ENCODE measurements around a stretch of chr17.

DNA sequence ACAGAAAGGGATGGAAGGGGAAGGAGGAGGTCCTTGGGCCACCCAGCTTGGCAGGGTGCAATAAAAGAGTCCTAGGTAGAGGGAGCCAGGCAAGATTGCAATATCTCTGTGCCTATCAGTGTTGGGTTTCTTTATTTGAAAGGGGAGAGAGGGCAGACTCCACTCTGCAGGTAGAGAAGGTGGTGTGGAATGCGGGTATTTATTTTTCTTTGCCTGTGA lies 11.5 kb downstream of the RAI1 start:
- RRBS: no CpG with 5 or more reads among the region's 1 CpG

DNA sequence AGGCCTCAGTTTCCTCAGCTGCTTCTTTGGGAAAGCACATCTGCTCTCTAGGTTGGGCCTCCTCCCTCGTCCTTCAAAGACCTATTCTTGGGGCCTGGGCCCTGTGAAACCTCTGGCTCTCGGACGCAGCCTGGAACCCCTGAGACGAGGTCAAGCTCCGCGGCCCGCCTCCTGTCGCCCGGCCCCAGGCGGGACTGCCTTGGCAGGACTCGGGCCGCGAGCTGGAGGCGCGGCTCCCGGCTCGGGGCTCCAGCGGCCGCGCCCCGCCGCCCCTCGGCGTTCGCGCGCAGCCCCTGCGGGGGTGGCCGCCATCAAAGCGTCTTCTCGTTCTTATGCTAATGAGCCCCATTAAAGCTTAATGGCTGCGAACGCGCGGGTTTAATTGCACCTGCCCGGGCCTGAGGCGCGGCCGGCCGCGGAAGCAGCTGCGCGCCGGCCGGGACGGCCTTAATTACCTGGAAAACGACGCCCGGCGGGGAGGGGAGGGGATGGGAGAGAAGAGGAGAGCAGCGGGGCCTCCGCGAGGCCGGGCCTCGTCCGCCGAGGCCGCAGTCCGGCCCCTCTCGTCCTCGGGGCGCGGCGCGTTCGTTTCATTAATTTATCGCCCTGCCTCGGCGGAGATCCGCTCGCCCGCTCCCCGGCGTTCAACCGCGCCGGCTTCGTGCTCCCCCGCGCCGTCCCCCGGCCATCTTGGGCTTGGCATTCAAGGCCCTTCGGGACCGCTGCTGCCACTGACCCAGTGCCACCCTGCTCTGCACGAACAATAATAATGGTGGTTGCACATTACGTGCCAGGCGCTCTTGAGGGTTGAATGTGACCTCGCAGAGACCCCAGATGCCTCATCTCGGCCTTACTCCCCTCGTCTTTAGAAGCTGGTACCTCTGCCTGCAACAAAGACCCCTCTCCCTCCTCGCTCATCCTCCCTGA lies 19.2 kb downstream of the RAI1 start:
- RRBS: 23% methylated on average over 28 of the region's 91 CpGs

- RRBS: 87% methylated on average over 4 of the region's 16 CpGs
Measured at GRCh38 chr17:17746115-17746447, 64.8 kb downstream of the RAI1 start.

- RRBS: no CpG with 5 or more reads among the region's 10 CpGs
Measured at GRCh38 chr17:17837822-17838884, 1.4 kb upstream of the SREBF1 start.

DNA sequence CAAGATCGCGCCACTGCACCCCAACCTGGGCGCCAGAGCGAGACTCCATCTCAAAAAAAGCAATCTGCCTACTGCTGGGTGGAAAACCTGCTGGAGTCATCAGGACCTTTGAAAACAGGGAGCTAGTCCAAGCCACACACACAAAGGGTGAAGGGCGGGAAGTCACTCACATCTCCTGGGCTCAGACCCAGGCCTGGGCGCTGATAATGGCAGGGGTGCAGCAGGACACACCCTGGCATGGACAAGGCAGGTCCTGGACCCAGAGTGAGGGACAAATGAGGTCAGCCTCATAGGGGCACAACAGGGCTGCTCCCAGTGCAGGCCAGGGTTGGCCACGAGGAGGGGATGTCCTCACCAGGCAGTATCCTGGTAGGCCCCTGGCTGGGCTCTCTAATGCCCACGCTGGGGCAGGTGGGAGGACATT lies 23.1 kb upstream of the SREBF1 start:
- RRBS: no CpG with 5 or more reads among the region's 8 CpGs

GRCh38 chr17:17928226-17928641 lies 44.0 kb downstream of the TOM1L2 start:
- RRBS: no CpG with 5 or more reads among the region's 12 CpGs

- RRBS: no CpG with 5 or more reads among the region's 5 CpGs
Measured at GRCh38 chr17:17928767-17929361, 43.3 kb downstream of the TOM1L2 start.

DNA sequence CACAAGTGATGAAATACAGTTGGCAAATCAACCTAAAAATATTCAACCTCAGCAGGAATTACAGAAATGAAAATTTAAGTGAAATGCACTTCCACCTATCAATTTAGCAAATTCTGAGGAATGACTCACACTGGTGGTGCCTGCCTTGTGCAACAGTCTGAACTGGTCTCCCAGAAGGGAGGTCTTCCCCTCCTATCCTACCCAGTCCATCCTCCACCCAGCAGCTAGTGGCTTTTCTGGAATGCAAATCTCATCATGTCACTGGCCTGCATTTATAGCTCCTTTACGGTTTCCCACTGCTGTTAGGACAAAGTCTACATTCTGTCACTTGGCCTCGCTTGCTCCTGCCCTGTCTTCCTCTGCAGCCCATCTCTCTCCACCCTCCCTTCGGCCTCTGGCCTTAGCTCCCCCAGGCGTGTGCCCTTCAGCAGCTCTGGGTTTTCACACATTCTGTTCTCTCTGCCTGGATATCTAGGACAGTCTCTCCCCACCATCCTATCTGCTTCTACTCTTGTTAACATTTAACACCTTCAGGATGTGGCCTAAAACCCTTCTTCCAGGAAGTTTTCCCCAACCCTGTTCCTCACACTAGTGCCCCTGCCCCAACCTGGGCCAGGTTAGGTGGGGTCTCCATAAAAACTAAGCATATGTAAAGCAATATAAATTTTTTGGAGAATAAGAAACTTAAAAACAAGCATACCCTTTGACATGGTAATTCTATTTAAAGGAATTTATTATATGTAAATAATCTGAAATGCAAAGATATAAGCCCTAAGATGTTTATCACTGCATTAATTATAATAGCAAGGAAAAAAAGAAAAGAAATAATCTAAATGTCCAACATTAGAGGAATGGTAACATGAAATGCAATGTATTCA lies 36.2 kb downstream of the TOM1L2 start:
- RRBS: no CpG with 5 or more reads among the region's 4 CpGs

DNA sequence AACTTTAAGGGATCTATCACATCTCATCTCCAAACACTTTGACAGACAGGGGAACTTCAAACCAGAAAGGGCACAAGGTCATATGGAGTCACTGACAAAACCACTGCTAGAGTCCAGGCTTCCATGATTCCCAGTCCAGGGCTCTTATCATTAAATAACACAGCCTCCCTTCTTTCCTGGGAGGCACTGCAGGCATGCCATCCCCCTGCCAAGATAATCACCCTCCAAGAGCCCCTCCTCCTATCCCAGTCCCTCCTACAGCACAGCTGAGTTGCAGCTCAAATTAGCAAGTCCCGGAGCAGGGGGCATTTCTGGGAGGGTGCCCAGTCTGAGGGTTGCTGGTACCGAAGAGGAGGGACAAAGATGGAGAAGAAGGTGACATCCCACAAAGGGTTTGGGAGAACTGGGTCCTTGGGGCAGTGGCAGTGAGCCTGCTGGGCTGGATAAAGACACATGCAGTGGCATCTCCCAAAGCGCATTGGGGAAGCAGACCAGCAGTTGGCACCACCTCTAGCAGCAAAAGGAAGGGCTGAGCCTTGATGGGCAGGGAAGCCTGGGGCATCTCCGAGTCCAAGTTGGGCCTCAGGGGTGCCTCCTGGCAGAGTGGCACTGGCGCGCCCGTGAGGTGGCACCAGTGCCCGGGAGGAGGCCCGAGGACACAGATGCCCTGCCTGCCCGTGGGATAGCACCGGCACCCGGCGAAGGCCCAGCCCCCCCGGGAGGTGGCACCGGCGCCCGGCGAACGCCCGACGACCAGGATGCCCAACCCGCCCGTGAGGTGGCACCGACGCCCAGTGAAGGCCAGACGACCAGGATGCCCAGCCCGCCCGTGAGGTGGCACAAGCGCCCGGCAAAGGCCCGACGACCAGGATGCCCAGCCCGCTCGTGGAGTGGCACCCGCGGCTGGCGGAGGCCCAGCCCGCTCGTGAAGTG lies 693 bp downstream of the TOM1L2 start:
- RRBS: 4% methylated on average over 20 of the region's 39 CpGs

GRCh38 chr17:18320164-18320363 lies 5.0 kb downstream of the SMCR8 start:
- RRBS: no CpG with 5 or more reads among the region's 6 CpGs

DNA sequence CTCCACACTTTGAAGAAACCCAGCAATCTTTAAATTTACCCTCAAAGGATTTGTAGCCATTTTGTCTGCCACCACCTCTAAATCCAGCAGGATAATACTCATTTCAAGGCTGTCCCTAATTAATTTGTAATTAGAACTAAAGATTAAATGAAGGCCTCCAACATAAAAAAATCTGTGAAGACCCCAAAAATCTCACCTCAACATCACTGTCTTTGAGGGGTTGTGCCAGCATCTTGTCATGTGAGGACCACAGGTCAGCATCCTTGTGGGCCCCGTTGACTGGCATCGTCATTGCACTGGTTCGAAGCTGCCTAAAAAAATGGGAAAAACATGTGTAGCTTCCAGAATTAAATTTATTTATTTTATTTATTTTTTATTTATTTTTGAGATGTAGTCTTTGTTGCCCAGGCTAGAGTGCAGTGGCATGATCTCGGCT lies 7.6 kb downstream of the SHMT1 start:
- RRBS: no CpG with 5 or more reads among the region's 4 CpGs

- RRBS: no CpG with 5 or more reads among the region's 59 CpGs
Measured at GRCh38 chr17:18624934-18626188, 18.8 kb downstream of the TBC1D28 start.

- RRBS: no CpG with 5 or more reads among the region's 1 CpG
Measured at GRCh38 chr17:18926626-18927057, 25.3 kb upstream of the SLC5A10 start.

DNA sequence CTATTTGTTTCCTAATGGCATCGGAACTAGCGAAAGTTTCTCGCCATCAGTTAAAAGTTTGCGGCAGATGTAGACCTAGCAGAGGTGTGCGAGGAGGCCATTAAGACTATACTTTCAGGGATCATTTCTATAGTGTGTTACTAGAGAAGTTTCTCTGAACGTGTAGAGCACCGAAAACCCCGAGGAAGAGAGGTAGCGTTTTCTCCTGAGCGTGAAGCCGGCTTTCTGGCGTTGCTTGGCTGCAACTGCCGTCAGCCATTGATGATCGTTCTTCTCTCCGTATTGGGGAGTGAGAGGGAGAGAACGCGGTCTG lies 15.0 kb upstream of the GRAP start:
- RRBS: no CpG with 5 or more reads among the region's 17 CpGs

GRCh38 chr17:19271602-19271942 lies 34.4 kb downstream of the EPN2 start:
- RRBS: no CpG with 5 or more reads among the region's 4 CpGs

DNA sequence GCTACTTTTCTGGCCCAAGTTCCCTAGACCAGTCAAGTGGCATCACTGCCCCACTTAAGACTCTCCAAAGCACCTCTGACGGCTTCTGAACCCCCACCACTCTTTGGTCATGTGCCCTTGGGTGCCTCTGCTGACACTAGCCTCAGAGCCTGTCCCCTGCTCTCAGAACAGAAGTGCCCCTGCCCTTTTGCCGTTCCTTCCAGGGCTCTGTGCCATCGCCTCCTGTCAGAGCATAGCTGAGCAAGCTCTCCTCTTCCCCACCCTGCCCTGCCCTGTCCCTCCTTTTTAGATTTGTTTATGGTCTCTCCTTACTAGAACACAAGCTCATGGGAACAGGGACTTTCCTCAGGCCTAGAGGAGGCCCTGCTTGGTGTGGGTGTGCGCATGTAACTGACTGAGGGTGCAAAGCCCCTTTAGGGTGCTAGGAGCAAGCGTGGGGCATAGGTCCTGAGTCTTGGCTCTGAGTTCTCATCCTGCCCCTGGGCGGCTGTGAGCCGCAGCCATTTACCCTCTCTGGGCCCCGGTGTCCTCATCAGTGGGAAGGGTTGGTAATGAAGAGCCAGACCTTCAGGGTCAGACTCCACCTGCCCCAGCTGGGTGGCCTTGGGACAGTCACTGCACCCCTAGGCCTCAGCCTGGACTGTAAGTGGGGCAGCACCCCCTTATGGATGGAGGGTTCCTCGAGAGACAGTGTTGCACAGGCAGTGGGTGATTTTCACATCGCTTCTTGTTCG lies 60.8 kb downstream of the B9D1 start:
- RRBS: no CpG with 5 or more reads among the region's 11 CpGs

GRCh38 chr17:19336568-19337708 lies 25.6 kb downstream of the B9D1 start:
- RRBS: 80% methylated on average over 1 of the region's 29 CpGs

- RRBS: no CpG with 5 or more reads among the region's 9 CpGs
Measured at GRCh38 chr17:19463911-19464520, 53.0 kb downstream of the RNF112 start.

DNA sequence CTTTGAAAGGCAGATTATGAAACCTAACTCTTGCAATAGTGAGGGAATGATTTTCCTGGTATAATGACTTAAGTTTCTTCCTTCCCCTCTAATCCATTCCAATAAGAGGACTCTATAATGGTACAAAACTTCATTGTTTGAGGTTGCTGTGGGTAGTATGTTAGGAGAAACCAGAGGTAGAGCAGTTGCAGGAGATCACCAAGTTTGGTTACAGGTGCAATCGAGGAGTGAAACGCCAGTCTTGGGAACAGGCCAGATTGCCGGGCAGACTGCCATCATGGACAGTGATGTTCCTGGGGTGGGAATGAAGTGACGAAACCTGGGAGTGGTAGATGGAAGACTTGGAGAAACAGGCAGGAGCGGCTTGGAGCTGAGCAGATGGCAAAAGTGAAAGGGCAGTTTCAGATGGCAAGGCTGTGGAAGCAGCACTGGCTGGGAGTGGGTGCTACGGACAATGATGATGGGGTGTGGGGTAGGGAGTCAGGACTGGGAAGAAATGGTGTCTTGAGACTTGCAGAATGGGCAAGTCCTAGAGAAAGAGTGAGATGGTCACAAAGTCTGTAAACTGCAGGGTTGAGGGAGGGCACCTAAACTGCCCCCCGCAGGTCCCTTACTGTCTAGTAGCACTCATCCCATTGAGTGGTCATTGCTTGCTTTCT lies 29.4 kb upstream of the ULK2 start:
- RRBS: no CpG with 5 or more reads among the region's 7 CpGs

DNA sequence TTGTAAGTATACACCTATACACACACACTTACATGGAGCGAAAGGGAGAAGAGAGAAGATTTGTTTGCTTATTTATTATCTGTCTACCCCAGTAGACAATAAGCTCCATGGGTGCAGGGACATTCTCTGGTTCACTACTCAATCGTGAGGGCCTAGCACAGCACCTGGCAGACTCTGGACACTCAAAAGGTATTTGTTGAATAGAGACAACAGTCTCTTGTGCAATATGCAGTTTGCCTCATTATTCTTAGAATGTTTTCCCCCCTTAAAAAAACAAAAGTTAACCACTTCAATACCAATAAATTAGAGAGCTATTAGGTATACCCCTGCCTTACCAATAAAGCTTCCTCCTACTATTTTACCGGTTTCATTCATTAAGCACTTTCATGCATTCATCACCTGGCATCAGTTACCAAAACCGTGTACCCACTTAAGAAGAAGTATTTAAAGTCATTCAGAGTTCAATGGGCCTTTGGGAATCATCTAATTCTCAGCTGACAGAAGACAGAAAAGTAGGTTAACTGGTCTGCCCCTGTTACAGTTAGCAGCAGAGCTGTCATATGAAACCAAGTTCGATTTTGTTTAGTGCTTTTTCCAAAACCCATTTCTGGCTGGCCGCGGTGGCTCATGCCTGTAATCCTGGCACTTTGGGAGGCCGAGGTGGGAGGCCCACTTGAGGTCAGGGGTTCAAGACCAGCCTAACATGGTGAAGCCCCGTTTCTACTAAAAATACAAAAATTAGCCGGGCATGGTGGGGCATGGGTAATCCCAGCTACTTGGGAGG lies 1.8 kb downstream of the AKAP10 start:
- RRBS: no CpG with 5 or more reads among the region's 10 CpGs